ENCODE measurements around the genes CFDP1 and CHST6.

GRCh38 chr16:74582982-74583365 is 23.9 kb downstream of the GLG1 start:
- RRBS: no CpG with 5 or more reads among the region's 1 CpG

GRCh38 chr16:74622798-74623786 is 16.2 kb upstream of the GLG1 start:
- RRBS: no CpG with 5 or more reads among the region's 6 CpGs

- RRBS: no CpG with 5 or more reads among the region's 4 CpGs
These were observed 28.5 kb upstream of the GLG1 start for GRCh38 chr16:74635379-74635814.

GRCh38 chr16:74723281-74723891 is 22.7 kb upstream of the MLKL start:
- RRBS: no CpG with 5 or more reads among the region's 8 CpGs

GRCh38 chr16:74737874-74738238 is 36.8 kb downstream of the FA2H start:
- RRBS: no CpG with 5 or more reads among the region's 10 CpGs

- RRBS: no CpG with 5 or more reads among the region's 10 CpGs
These were observed 81.1 kb downstream of the WDR59 start for GRCh38 chr16:74903772-74904326.

GRCh38 chr16:74942088-74942414 is 42.9 kb downstream of the WDR59 start:
- RRBS: no CpG with 5 or more reads among the region's 5 CpGs

DNA sequence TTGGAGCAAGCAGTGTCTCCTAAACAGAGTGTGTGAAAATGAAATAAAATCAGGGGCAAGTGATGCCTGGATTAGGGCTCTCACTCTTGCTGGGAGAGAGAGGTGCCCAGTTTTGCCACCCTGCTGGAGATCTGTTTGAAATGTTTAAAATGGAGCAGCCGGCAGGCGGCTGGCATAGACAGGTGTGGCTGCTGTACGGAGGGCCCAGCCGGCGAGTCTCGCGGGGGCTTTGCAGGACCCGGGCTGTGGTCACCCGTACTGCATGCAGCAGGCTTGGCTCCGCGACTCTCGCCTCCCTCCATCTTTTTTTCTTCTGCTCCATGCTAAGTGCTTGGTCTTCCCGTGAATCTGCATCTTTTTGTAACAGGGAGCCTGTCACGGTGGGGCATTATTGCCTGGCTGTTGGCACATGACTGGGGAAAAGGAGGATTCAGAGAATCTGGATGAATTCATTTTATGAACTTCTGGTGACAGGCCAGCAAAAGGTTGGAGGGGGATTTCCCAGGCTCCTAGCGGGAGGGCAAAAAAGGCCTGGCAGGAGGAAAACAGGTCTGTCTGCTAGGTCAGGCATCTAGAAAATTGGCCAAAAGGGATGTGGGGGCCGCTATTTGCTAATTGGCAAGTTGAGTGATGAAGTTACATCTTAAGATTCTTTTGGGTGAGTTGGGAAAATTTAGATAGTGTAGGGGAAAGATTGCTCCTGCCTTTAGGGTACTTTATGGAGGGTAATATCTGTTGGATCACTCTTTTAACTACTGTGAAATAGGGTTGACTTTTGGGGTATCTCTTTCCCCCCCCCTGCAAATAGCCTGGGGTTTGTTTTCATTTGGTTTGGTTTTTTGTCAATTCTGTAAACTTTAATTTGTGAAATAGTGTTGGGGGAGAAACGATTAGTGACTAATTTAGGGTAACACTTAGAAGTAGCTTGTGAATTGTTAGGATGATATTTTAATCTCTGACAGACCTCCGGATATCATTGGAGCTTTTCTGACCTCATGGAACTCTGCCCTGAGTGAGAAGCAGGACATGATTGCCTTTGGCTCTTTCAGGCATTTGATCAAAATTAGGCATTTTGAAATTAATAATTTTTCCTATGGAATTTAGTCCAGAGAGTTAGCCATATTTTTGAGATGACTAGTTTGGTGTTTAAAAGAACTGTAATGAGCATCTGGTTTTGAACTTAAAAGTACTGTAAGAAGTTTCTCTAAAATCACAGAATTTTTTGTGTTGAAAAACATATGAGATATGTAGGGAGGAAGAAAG is 2.1 kb downstream of the ZNRF1 start:
- RRBS: 7% methylated on average over 4 of the region's 18 CpGs

DNA sequence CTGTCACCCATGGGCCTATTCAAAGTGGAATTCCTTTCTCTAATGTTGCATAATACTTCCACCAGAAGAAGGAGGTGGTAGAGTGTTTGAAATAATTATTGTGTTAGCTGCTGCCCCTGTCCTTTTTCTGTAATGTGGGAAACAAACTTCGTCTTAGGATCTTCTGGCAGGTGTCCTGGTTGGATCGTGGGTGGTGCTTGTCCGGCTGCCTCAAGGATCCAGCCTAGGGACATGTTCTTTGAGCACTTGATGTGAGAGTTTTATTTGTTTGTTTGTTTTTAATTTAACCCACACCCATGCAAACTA is 46.0 kb downstream of the ZNRF1 start:
- RRBS: no CpG with 5 or more reads among the region's 3 CpGs

- RRBS: no CpG with 5 or more reads among the region's 29 CpGs
These were observed 7.6 kb downstream of the LDHD start for GRCh38 chr16:75108620-75109826.

- RRBS: no CpG with 5 or more reads among the region's 1 CpG
These were observed 18.2 kb upstream of the BCAR1 start for GRCh38 chr16:75269724-75269957.

GRCh38 chr16:75326480-75326815 is 75.0 kb upstream of the BCAR1 start:
- RRBS: no CpG with 5 or more reads among the region's 5 CpGs

DNA sequence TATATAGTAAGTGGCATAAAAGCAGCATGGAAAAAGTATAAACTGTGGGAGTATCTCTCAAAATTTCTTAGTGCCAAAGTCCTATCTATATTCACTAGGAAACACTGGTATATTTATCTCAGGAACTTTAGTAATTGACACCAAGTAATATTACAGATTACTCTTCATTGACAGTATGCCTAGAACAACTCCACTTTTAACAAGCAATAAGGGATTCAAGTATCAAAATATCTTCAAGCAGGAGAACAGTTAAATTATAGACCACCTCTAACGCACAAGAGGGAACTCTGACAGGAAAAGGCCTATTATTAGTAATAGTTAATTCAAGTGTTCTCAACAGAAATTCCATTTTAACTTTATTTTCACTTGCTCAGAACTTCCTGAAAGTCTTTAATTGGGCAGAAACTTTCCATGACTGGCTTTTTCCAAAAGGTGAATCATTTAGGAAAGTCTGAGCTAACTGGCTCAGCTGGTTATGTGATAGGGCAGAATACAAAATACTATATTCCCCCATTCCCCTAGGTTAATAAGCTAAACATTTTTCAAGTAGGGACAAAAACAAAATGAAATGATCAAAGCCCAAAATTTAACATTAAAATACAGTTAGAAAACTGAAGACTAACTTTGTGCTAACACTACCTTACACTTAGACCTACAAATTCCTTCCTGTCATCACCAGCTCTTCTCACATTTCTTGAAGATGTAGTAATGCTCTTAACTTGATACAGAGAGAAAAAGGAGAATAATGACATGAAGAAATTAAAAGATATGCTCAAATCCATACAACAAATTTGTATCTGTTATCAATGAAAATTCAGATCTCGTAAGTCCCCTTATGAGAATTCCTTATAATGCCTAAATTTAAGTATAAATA is 31.1 kb downstream of the CFDP1 start:
- RRBS: no CpG with 5 or more reads among the region's 2 CpGs

DNA sequence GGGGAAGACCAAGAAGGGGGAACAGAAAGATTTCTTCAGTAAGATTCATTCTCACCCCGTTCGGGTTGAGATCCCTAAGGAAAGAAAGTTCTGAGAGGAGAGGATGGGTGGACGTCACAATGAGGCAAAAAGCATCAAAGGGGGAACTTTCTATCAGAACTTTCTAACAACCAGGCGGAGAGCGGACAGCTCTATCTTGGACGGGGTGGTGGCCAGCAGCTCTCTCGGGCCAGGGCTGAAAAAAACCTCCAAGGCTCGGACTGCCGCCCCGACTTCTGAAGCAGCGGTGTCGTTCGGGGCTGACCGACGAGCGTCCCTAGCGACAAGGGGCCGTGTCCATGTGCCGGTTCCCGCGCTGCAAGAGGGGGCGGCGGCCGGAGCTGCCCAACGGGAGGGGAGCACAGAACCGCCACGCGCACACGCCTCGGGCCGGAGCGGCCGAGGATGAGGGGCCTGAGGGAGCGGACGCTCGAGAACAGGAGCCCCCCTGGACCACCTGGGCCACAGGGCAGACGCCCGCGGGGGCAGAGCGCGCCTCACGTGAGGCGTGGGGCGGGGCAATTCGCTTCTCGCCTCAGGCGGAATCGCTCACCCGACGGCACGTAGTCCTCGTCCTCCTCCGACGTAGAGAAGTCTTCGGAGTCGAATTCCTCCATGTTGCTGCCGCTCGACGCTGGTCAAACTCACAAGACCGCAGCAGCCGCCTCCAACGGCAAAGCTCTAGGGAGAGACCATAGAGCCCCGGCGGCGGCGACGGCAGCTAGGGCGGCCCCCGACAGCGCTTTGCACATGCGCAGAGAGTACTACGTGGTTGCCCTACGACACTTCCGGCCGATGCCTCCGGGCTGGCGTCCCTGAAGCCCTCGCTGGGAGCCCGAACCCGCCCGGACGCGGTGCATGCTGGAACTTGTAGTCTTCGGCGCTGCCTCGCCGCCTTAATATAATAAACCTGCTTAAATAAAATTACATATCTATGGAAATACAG is at the start of gene CFDP1:
CFDP1 (minus strand) TSS at position 807 of the 985 bp plus-strand sequence.
- RRBS: 1% methylated on average over 24 of the region's 87 CpGs

- RRBS: no CpG with 5 or more reads among the region's 18 CpGs
These were observed 1.1 kb upstream of the CFDP1 start for GRCh38 chr16:75434316-75434924.

DNA sequence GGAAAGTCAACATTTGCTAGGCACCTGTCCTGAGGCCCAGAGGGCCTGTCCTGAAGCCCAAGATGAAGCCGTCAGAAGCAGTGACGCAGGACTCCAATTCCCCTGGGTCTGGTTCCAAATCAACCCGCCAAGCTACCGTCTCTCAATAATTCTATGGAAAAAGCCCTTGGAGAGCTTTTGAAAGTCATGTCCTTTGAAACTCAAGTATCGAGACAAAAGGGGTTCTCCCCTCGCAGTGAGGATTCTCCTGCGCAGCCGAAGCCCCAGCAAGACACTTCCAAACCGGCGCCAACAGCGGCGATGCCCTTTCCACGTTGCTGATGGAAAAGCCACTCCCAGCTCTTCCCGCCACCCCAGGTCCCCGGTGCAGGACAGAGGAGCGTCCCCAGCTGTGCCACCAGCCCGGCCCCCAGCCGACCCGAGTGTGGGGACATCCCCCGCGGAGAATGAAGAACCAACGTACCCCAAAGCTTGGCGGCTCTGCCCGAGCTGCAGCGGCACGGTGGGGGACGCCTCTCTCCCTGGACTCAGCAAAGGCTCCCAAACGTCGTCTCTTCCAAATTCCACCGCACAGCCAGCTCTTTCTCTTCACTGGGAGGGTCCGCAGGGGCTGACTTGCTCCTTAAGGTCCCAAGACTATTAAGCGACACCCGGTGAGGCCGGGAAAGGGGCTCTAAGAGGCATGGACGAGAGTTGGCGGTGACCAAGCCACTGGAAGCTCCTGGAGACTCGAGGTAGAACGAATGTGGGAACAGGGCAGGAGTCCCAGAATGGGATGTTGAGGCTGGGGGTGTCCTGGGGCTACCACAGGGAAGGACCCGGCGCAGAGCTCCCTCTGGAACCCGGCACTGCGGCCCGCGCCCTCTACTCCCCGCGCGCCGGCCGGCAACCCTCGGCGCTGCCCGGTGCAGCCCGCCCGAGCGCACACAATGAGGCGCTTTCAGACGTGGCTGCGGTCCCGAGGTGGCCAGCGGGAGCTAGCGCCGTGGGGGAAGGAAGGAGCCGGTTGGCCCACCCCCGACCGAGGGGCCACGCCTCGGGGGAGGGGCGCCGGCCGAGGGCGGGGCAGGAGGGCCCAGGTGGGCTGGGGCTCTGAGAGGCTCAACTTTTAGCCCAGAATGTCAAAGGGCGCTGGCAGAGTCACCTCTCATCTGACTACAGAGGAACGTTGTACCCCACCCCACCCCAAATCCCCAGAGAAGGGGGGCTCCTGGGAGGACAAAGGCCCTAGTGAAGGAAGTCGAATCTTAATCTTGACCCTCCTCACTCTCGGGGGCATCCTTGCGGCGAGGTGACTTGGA is at the start of gene CHST6:
CHST6 (minus strand) TSS at position 965 of the 1,301 bp plus-strand sequence.
- RRBS: 2% methylated on average over 19 of the region's 77 CpGs

GRCh38 chr16:75534641-75535488 is 1.0 kb downstream of the CHST5 start:
- RRBS: no CpG with 5 or more reads among the region's 26 CpGs

DNA sequence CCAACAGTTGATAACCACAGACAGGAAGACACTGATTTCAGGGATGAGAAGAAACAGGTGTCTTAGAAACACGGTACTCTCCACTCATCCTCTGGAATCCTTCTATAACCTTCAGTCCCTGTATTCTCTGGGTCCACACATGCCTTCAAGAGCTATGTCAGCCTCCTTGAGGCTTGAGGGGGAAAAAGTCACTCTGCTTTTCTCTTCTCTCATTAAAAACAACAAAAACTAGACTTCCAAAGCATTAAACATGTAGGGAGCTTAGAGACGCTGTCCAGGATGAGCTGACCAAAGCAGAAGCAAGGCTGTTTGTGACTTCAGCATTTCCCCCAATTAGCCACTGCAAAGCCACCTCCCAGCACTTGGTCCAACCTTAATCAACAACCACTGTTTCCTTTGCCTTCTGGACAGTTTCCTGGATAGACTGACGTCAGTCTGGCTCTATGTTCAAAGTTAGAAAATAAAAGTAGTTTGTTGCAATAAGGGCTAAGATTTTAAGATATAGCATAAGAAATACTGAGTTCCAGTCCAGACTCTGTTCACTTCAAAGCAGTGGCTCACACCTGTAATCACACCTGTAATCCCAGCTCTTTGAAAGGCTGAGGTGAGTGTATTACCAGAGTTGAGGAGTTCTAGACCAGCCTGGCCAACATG is 3.1 kb downstream of the TMEM231 start:
- RRBS: no CpG with 5 or more reads among the region's 3 CpGs

DNA sequence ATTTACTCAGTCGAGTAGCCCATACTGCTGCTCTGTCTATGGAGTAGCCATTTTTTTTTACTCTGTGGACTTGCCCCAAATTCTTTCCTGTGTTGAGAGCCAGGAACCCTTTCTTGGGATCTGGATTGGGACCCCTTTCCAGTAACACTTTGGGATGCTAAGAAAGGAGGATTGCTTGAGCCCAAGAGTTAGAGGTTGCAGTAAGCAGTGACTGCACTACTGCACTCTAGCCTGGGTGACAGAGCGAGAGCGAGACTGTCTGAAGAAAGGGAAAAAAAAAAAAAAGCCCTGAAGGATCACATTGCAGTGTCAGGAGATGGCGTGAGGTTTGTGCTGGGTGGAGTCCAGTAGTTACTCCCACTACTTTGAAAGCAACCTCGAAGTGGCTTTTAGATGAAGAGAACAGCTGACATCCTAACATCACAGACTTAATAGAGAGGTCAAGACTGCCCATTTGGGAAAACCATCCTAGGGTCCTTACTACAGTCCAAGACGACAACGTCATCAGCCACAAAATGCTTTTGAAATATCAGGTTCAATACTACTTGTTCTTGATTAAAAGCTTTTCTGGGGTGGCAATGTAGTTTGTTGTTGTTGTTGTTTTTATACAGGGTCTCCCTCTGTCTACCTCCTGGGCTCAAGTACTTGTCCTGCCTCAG is 4.0 kb upstream of the TMEM231 start:
- RRBS: no CpG with 5 or more reads among the region's 7 CpGs

DNA sequence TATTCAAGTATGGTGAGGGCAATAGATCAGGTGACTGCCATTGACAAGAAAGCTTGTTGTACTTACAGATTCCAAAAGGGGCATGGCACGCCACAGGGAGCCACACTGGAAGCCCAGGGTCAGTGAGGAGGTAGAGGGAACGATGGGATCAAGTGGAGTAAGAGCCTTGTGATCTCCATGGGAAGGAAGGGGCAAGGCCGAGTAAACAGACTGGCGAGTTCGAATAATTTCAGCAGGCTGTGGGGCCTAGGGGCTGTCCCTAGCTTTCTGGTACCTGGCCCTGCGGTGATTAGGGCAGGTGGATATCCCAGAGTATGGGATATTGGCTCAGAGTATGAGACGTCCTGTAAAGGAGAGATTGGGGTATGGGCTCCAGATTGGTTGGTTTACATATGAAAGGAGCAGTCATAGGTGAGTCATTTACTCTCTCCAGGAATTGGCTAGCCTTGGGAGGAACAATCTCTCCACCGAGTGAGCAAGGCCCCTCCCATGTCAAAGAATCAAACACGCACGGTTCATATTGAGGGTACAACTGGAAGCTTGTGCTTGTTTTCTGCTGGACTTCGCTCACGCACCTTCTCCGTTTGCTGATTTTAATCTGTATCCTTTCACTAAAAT is 27.7 kb downstream of the GABARAPL2 start:
- RRBS: no CpG with 5 or more reads among the region's 13 CpGs